PC-3 (cell line): ENCODE measurements around the genes CLVS2 and HINT3.

- RAMPAGE, long total RNA: no peak
Measured at GRCh38 chr6:122444014-122444677, 27.5 kb downstream of the SERINC1 start.

DNA sequence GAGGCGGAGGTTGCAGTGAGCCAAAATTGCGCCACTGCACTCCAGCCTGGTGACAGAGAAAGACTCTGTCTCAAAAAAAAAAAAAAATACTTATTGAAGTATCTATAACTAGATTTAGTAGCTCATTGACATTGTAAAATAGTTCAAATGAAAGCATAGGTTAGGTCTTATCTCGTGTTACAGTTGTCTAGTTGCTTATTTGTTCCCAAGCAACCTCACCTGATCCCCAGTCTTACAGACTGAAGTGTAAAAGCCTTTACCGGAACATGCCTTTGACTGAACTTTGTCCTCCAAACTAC is 61.0 kb downstream of the PKIB start:
- RAMPAGE, long total RNA: no peak

DNA sequence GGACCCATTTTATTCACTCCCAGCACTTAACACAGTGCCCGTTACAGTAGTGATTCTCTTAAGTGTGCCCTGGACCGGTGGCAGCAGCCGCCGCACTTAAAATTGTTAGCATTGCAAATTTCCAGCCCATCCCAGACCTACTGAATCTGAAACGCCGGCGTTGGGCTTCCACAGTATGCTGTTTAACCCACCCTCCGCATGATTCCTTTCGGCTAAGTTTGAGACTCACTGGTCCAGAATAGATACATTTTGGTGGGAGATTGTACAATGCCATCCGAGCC is 970 bp downstream of the SMPDL3A start:
- RAMPAGE, long total RNA: no peak

DNA sequence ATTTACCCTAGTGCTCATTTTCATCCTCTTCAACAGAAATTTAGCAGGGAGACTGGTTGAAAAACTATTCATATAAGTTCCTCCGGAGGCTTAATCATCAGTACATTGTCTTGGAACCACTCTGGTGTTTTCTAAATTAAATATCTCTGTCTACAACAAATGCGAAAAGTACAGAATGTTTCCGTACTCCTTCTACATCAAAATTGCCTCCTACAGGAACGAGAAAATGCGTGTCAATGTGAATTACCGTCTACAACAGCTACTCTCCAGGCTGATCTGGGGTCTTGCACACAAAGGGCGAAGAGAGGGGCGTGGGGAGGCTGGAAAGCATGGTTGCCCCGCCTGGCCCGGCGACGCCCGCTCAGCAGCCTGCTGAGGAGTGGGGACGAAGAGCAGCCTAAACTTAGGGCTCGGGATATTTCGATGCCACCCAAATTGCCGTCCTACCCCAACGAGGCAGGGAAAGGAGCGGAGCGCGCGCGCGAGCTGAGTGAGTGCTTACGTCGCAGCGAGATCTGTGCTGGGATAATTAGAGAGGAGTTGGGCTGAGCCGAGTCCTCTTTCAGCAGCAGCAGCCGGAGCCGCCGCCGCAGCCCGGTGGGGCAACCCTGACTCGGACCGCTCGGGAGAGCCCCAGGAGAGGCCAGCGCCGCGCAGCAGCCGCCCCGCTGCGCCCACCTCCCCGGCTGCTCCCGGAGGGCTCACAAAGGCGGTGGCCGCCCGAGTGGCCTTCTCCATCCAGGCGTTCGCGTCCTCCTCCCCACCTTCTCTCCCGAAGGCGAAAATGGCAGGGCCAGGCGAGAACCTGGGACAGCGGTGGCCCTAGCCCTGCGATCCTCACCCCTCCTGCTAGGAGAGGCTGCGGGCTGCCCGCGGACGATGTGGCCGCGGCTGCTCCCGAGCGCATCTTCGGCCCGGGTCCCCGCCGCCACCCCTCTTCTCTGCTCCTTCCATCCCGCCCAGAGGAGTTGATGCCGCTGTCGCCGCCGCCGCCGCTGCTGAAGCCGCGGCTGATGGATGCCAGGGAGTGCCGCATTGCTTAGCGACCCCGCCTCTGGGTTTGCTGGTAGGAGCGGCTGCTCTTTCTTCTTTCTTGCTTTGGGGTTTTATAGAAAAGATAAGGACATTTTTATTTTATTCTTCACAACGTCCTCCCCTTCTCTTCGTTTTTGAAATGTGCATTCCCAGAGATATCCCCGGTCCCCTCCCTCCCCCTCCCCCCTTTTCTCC is at the start of gene CLVS2:
Gene CLVS2 (plus strand): TSS at position 555 of the 1,230 bp plus-strand sequence.
- RAMPAGE, long total RNA: no peak

GRCh38 chr6:123570732-123571231 is 66.0 kb downstream of the TRDN start:
- RAMPAGE, long total RNA: no peak

GRCh38 chr6:124962555-124963596 is 639 bp downstream of the RNF217 start:
- RAMPAGE, long total RNA: no peak

GRCh38 chr6:124963895-124964621 is 1.8 kb downstream of the RNF217 start:
- RAMPAGE, long total RNA: no peak

- RAMPAGE, long total RNA: no peak
Measured at GRCh38 chr6:125219604-125220205, 66.1 kb downstream of the TPD52L1 start.

- RAMPAGE, long total RNA: no peak
Measured at GRCh38 chr6:125705047-125705340, 44.4 kb upstream of the HEY2 start.

GRCh38 chr6:125764195-125764695 is 14.8 kb downstream of the HEY2 start:
- RAMPAGE, long total RNA: no peak

- RAMPAGE, long total RNA: no peak
Measured at GRCh38 chr6:125845041-125845586, 54.4 kb downstream of the NCOA7 start.

GRCh38 chr6:125923258-125924074 is 33.1 kb upstream of the HINT3 start:
- RAMPAGE, long total RNA: no peak

DNA sequence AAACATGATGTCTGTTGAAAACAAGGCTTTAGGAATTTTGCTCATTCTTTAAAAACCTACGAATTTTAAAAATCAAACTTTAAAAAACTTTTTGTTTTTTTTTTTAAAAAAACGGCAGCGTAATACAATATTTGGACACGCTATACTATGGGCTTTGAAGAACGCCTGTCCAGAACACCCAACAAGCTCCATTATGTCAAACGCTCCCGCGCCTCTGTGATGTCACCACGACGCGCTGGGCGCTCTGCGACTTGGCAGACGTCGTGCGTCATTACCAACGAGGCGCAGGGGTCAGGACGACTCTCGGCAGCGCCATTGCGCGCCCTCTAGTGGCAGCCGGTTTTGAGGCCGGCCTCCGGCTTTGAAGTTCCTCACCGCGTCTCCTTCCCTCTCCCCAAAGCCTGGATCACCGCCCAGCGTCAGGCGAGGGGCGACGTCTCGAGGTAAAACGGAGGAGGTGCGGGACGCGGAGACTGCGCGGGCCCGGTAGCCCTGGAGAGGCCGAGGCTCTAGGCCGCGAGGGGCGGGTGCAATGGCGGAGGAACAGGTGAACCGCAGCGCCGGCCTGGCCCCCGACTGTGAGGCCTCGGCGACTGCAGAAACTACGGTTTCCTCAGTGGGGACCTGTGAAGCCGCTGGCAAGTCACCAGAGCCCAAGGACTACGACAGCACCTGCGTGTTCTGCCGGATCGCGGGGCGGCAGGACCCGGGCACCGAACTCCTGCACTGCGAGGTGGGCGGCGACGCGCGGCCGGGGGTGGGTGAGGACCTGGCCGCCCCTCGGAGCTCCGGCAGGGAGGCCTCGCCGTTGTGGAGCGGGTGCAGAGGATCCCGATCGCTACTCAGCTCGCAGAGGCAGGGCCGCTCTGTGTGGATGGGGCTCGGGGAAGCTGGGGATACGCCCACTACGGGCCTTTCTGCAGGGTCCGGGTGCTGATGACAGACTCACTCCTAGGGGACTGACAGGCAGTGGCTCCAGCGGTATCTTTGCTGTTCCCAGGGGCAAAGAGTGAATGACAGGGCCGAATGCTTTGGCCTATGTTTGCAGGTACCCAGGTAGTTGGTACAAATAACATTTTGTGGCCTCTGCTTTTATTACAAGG is at the start of gene HINT3:
Gene HINT3 (plus strand): TSS at position 325 of the 1,103 bp plus-strand sequence.
- RAMPAGE, long total RNA: no peak

DNA sequence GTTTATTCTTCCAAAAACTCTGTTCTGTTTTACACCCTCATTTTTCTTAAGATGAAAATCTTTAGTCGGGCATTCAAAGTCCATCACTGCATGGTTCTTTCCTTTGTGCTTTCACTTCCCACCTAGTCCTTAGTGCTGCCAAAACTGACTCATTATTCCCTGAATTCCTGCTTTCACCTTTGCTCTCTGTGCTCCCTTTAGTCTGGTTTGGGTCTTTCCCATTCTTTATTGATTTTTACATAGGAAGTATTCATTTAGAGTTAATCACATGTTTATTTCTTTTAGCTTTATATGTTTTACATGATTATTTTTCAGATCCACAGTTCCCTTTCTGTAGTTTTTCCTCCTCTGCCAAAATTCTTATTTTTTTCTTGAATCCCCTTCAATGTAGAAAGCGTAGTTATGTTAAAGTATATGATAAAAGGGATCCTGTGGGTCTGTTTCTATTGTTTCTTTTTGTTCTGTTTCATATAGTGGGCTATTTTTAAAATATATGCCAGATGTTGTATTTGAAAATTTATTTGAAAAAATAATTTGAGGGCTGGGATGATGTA is 3.5 kb downstream of the TRMT11 start:
- RAMPAGE, long total RNA: no peak

GRCh38 chr6:126047410-126047821 is 61.1 kb downstream of the TRMT11 start:
- RAMPAGE, long total RNA: no peak

GRCh38 chr6:127155087-127155458 is 36.6 kb downstream of the RSPO3 start:
- RAMPAGE, long total RNA: no peak

DNA sequence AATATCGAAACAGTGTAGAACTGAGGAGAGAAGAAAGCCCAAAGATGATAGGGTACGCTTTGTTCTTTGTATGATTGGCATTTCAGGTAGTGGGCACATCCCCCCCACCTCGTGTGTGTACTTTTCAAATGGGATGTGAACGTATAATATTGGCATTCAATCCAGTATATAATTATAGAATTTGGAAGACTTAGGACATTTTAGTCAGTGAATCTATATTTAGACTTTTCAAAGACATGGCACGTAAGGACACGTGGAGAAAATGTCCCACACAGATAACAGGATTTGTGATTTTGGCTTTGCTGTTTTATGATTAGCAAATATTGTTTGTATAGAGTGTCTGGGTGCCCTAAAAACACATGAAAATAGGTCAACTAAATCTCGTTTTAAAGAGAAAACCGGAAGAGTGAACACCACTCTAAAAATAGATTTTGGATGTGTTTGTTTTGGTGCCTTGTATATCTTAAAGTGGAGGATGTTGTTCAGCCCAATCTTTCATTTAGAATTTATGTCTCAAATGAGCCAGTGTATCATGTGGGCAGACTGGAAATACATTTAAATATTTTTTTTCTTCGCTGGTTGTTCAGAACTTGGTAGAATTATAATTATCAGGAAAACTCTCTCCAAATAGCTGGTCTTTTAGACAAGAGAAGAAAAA is 1.6 kb downstream of the RNF146 start:
- RAMPAGE, long total RNA: no peak

GRCh38 chr6:127343725-127344384 is 446 bp upstream of the ECHDC1 start:
- RAMPAGE, long total RNA: no peak

DNA sequence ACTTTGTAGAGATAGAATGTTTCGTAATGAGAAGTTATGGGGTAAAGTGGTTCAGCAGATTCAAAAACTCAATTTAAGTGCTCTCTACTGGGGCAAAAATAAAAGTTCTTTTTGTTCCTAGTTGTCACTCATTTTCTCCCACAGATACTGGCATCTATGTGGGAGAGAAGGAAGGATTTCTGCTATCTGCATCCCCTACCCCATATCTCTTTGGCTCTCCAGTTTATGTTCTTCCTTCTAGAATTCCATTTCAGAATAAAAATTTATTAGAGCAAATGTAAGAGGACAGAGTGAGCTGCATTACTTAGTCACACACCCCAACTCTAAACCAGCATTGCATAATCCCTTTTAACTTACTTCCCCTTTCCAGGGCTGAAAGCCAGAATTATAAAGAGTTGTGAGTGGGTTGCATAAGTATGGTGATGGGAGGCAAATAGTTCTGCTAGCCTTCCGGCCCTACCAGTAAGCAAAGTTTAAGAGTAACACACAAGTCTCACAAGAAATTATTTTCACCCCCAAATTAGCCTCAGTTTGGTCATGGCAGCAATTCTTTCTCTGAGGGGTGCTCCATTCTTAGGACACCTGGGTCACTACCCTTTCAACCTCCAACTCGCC is 1.8 kb downstream of the KIAA0408 start:
- RAMPAGE, long total RNA: no peak

GRCh38 chr6:127516323-127516815 is 57.2 kb upstream of the KIAA0408 start:
- RAMPAGE, long total RNA: no peak